Daoy (cell line): ENCODE data around the genes PDPK1 and PRSS41.

DNA sequence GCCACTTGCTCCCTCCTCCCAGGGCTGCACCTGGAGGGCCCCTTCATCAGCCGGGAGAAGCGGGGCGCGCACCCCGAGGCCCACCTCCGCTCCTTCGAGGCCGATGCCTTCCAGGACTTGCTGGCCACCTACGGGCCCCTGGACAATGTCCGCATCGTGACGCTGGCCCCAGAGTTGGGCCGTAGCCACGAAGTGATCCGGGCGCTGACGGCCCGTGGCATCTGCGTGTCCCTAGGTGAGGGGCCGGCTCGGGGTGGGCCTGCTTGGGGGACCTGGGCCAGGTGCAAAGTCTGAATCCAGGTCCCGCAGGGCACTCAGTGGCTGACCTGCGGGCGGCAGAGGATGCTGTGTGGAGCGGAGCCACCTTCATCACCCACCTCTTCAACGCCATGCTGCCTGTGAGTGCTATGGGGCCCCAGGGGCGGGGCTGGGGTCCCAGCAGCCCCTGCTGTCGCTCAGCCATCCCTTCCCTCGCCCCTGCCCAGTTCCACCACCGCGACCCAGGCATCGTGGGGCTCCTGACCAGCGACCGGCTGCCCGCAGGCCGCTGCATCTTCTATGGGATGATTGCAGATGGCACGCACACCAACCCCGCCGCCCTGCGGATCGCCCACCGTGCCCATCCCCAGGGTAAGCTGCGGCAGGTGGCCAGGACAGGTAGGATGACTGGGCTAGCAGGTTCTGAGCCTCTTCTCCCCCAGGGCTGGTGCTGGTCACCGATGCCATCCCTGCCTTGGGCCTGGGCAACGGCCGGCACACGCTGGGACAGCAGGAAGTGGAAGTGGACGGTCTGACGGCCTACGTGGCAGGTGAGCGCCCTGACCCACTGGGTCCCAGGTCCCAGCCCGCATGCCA is 3.2 kb downstream of the CEMP1 start:
- RAMPAGE, long total RNA = no peak

GRCh38 chr16:2537299-2538350 is at the start of gene PDPK1:
Gene PDPK1 (plus strand): TSS chr16:2538021.
- RAMPAGE, long total RNA = no peak

- RAMPAGE, long total RNA = no peak
Measured at GRCh38 chr16:2663658-2663959, 18.7 kb upstream of the KCTD5 start.

- RAMPAGE, long total RNA = no peak
Measured at GRCh38 chr16:2720437-2720570, 280 bp upstream of the PRSS27 start.

DNA sequence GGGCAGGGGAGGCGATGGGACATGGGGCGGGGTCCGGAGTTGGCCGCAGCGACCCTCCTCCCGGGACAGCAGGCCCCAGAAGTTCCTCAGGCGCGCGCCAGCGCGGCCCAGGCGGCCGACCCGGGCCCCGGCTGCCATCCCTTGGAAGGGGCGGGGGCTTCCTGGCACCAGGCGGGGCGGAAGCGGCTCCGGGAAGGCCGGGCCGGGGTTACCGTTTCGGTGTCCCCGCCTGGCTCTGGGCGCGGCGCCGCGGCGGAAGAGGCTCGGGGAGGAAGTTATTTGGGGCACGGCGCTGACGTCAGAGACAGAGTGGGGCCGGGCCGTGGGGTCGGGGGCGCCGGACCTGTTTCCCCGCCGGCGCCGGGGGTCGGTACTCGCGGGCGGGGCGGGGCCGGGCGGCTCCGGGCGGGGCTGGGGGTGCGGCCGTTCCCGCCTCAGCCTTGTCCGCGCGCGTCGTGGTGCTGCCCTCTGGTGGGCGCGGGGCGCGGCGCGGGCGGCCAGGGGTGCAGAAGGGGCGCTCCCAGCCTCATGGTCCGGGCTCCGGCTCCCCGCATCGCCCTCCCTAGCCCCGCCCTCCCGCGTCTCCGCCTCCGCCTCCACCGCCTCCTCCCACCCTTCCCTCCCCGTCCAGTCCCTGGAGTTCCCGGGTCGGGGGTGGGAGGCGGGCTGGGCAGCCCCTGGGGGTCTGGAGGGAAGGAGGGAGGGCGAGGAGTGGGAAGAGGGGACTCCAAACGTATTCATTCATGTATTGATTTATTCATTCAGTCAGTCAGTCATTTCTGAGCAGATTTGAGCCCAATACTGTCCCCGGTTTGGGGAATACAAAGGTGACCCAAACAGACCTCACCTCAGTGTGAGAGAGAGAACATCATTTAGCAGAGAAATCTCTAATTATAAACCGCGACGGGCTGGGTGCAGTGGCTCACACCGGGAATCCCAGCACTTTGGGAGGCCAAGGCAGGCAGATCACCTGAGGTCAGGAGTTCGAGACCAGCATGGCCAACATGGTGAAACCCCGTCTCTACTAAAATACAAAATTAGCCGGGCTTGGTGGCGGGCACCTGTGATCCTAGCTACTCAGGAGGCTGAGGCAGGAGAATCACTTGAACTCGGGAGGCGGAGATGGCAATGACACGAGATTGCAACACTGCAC is 1.3 kb upstream of the PRSS27 start:
- RAMPAGE, long total RNA = no peak

DNA sequence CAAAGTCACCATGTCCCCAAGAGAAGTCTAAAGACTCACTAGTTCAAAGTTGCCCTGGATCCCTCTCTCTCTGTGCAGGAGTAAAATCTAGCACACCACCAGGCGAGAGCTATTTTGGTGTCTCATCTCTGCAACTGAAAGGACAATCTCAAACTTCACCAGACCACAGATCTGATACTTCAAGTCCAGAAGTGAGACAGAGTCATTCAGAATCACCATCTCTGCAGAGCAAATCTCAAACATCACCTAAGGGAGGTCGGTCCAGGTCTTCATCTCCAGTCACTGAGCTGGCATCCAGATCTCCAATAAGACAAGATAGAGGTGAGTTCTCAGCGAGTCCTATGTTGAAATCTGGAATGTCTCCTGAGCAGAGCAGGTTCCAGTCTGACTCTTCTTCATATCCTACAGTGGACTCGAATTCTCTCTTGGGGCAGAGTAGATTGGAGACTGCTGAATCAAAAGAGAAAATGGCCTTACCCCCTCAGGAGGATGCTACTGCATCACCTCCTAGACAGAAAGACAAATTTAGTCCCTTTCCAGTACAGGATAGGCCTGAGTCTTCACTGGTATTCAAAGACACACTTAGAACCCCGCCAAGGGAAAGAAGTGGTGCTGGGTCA is 11.2 kb downstream of the SRRM2 start:
- RAMPAGE, long total RNA = no peak

GRCh38 chr16:2765055-2766024 is 11.7 kb downstream of the ELOB start:
- RAMPAGE, long total RNA = no peak

DNA sequence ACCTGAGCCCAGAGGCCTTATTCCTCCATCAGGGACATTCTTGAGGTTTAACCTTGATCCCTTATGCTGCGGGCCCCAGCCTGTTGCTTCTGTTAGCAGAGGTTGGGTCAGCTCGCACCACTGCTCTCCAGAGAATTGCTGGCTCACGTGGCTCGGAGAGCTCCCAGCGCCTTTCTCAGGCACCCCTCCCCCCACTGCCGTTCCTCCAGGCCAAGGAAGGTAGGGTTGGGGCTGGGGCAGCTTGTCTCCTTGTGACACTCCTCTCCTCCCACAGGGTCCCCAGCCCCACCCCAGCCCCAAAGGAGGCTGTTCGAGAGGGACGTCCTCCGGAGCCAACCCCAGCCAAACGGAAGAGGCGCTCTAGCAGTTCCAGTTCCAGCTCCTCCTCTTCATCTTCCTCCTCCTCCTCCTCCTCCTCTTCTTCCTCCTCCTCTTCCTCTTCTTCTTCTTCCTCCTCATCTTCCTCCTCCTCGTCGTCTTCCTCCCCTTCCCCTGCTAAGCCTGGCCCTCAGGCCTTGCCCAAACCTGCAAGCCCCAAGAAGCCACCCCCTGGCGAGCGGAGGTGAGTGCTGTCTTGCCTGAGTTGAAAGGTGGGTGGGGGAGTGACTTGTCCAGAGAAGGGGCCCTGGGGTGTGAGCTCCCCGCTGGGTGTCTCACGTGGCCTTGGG is 8.2 kb downstream of the ELOB start:
- RAMPAGE, long total RNA = no peak

DNA sequence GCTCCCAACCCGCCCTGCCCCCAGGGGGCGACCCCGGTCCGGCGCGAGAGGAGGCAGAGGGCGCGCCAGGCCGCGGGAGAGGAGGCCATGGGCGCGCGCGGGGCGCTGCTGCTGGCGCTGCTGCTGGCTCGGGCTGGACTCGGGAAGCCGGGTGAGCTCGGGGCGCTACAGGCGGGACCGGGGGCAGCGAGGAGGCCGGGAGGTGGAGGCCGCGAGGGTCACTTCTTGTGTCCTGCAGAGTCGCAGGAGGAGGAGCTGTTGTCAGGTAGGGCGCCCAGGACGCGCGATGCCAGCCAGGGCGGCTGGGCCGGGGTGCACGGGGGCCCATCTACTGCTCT is at the start of gene PRSS41:
PRSS41 (plus strand) TSS at position 73 of the 338 bp plus-strand sequence.
- RAMPAGE, long total RNA = no peak

DNA sequence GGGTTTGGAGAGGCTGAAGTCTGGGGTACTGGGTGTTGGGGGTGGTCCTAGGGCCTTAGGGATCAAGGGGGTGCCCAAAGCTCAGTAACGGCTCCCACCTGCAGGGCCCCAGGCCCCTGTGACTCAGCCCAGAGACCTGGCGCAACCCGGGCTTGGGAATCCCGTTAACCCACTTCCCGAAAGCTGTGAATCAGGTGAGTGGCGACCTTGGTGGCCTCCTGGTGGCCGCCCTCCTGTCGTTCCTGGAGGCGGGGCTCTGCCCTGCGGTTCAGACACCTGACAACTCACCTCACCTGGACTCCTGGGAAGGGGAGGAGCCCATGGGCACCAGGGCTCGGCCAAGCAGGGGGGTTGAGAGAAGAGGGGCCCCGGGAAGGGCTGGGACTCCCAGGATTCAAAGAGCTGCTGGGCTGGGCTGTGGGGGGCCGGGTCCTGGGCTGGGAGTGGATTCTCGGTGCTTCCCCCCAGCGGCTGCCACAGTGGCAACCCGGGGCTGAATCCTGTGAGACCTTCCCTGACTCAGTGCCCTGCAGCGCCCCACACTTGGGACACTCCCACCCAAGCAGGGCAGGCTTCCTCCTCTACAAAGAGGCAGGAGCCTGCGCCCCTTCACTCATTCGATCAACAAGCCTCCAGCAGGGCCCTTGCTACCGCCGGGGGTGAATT is 628 bp upstream of the PRSS22 start:
- RAMPAGE, long total RNA = no peak

- RAMPAGE, long total RNA = no peak
Measured at GRCh38 chr16:2903790-2904724, 7.7 kb upstream of the FLYWCH1 start.

GRCh38 chr16:3004677-3005309 is 7.9 kb upstream of the CLDN9 start:
- RAMPAGE, long total RNA = no peak

DNA sequence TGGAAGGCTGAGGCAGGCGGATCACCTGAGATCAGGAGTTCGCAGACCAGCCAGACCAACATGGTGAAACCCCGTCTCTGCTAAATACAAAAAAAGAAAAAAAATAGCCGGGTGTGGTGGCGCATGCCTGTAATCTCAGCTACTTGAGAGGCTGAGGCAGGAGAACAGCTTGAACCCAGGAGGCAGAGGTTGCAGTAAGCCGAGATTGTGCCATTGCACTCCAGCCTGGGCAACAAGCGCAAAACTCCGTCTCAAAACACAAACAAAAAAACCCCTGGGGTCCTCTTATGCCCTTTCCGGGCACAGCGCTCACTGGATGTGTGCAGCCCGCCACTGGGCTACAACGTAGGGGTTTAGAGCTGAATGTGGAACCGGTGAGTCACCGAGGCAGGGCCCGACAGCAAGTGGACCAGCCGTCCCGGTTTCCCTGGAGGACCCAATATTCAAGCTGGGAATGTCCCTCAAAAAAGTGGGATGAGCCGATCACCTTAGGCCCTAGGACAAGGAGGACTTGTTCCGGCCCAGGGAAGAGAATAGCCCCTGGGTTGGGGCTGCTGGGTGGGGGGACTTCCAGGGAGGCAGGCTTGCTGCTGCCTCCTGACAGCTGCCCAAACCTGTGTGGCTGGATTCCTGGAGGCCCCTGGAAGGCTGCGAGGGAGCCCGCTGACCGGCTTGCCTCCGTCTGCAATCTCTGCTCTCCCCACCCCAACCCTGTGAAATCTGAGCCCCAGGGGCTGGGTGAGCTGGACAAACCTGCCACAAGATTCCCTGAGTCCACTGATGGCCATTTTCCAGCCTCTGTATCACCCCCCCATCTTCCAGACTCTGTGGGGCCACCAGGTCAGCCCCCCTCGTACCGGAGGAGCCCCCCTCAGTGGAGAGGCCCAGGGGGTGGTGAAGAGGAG is 3.1 kb upstream of the CLDN9 start:
- RAMPAGE, long total RNA = no peak

- RAMPAGE, long total RNA = no peak
Measured at GRCh38 chr16:3014291-3014986, 1.7 kb downstream of the CLDN9 start.

GRCh38 chr16:3087797-3088217 is 11.3 kb downstream of the ZSCAN10 start:
- RAMPAGE, long total RNA = no peak

DNA sequence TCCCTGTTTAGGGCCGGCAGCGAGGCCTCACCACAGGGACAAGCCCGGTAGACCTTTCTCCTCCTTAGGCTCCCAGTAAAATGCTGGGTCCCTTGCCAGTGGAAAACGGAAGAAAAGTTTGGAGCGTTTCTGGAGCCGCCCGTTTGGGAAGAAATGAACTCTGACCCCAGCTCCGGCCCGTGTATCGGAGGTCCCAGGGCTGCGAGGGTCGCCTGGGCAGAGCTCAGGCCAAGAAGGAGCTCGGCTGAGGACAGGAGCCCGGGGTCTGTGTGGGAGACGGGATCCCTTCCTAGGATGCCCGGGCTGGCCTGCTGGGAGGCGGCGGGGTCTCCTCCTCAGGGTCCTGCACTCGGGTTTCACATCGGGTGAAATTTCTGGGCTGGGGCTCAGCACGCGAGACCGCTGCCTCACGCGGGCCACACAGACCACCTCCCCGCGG is 23.3 kb downstream of the ZNF213 start:
- RAMPAGE, long total RNA = no peak

DNA sequence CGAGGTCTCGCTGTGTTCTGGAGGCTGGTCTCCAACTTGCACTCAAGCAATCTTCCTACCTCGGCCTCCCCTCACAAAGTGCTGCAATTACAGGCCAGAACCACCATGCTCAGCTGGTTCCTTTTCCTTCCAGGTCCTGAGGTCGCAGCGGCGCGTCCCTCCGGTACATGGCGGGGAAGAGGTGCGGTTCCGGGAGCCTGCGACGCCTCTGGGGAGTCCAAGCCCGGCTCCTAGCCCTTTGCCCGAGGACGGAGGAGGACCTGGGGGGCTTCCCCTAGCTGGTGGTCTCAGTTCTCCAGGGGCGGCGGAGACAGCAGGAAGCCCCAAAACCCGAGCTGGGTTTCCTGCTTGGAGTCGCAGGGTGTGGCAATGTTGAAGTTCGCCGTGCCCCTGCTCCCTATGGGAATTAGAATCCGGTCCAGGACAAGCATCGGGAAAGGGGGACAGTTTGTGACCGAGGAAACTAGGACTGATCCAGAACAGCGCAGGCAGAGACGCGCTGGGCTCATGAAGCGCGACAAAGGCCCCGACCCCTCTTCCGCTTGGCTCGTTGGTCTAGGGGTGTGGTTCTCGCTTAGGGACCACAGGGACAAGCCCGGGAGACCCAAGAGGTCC is 25.1 kb downstream of the ZNF213 start:
- RAMPAGE, long total RNA = no peak

DNA sequence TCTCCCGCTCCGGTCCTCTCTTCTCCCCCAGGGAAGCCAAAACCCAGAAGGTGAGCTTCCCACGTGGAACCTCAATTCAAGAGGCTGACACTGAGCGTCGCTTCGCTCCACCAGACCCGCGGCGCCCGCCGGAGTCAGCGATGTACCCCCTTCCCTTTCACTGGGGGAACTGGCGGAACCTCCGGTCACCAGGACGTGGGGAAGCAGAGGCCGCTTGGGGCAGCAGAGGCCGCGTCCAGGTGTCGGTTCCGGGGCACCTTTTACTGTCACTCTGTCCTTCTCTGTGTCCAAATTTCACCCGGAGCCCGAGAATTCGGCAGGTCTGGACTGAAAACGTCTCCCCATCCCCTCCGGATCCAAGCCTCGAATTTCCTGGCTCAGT is 48.4 kb downstream of the ZNF213 start:
- RAMPAGE, long total RNA = no peak

DNA sequence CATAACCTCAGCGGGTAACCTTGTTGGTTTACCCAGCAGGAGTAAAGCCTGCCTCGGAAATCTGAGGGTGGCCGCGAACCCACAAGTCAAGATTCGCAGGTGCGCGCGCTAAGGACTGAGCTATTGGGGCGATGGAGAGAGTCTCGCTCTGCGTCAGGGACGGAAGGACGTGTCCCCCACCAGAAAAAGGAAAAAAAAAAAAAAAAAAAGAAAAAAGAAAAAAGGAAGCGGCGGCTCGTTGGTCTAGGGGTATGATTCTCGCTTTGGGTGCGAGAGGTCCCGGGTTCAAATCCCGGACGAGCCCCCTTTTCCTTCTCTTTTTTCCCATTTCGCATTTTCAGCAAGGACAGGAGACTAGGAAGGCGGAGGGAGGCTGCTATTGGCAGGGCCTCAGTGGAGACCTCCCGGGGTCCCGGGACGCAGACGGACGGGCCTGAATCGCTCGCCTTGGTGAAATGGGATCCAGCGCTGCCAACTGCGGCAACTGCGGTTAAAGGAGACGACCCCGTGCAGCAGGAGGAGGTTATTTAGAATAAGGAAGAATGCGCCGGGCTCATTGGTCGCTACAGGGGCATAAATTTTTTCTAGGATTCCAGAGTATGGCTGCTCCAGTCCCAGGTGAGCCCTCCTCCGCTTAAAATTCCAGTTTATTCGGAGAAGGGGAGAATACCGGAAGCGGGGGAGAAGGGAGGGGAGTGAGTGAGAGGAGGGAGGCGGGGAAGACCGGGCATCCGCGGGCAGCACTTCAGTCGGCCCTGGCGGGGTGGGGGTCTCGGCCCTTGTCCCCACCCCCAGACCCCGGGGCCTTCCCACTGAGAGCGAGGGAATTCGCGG is 46.9 kb downstream of the ZNF200 start:
- RAMPAGE, long total RNA = no peak

GRCh38 chr16:3299176-3299901 is 5.9 kb downstream of the TIGD7 start:
- RAMPAGE, long total RNA = no peak